Lower leg skin (tissue), 2 donors: ENCODE measurements around a stretch of chr22.

DNA sequence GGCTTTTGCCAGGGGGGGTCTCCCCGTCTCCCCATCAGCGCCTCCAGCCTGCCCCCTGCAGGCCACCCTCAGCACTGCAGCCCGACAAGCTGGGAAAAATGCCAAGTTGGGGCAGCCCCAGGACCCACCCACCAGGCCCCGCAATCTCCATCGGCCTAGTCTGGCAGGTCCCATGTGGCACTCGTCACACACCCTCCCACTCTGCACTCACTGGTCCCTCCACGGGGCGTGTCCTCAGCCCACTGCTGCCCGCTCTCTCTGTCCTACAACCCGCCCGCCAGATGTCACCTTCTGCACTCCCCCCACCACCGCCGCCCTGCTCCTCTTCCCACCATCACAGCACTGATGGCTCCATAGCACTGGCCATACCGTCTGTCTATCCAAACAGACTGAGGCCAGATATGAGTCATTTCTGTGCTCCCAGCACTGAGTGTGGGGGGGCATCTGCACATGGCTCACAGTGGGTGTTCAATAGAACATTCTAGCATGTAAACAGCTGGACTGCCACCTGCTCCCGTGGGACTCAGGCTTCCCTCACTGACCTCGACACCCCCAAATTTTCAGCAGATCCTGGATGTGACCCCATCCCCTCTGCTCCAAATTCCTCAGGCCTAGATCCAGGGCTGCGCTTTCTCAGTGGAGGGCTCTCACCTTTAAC lies 31.3 kb downstream of the KIAA0930 start:
- PRO-cap: no peak
- RAMPAGE, long total RNA, 2 experiments: no peak in any of the 2 experiments

DNA sequence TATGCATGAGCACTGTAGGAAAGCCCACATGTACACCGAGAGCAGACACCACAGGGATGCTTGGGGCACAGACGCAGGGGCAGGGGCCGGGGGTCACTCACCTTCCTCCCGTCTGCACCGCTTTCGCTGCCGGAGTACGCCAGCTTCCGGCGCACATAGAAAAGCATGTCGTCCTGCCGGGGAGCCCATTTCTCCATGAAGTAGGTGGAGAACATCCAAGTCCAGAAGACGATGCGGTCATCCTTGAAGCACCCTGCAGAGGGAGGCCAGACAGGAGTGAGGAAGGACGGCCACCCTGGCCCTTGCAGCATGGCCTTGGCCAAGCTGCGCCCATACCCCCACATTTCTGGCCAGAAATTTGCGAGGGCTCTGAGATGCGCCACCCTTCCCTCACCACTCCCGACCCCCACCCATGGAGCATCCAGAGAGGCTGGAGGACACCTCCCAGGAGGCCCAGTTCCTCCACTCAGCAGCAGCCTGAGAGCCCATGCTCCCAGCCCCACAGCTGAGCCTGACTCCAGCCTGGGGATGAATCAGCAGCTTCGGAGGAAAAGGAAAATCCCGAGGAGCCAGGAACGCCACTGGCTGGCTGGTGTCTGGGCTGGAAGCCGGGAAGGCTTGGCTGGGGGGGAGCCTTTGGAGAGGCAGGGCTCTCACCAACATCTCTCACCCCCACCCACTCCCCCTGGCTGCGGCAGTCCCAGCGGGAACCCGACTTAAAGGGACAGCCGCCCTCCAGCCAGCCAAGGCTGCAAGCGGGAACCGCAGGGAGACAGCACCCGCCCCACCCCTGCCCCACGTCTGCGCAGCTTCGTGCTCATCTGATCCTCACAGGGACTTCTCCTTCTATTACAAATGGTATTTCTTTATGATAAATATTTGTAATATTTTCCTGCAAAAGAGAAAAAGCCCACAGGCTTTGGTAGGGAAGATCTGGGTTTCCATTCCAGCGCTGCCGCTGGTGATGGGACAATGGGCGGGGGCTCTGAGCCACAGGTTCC lies 28.5 kb downstream of the KIAA0930 start:
- PRO-cap: unidirectional peak, plus-strand start at position 258 of the sequence; bidirectional peak, plus-strand start at position 746 of the sequence, minus-strand start at position 530 of the sequence
- RAMPAGE, long total RNA, 2 experiments: no peak in any of the 2 experiments

DNA sequence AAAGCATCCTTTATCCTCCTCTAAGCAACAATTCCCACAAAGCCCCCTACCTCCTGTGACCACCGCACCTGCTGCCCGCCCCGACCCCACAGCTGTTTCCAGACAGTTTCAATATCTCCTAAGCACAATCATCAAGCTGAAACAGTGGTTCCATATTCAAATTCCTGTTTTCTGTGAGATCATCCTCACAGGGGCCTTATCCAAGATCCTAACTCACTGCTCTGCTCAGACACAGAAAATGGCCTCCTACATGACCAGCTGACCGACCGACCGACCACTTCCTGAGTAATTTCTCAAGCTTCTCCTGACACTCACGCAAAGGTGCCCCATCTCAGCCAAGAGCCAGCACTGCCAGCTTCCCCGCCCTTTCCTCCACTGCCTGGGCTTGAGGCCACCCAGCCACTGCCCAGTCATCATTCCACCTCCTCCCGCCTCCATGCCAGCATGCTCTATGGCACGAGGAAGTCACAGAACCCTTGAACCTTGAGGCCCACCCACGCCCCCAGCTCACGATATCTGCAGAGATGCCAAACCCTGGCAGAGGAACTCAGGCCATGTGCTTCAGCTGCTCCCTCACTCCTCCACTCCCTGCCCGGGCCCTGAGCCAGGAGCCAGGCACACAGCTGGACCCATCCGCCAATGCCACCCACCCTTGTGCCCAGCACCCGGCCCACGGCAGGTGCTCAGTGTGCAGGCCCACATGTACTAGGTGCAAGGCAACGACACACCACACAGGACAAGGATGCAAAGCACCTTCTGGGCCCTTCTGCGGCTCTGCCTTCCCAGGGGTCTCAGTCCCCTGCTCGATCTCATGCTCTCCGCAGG lies 14.0 kb downstream of the KIAA0930 start:
- PRO-cap: unidirectional peak, minus-strand start at position 377 of the sequence
- RAMPAGE, long total RNA, 2 experiments: no peak in any of the 2 experiments

GRCh38 chr22:45319066-45319905 lies 9.6 kb downstream of the FAM118A start:
- PRO-cap: no peak
- RAMPAGE, long total RNA, 2 experiments: no peak in any of the 2 experiments

DNA sequence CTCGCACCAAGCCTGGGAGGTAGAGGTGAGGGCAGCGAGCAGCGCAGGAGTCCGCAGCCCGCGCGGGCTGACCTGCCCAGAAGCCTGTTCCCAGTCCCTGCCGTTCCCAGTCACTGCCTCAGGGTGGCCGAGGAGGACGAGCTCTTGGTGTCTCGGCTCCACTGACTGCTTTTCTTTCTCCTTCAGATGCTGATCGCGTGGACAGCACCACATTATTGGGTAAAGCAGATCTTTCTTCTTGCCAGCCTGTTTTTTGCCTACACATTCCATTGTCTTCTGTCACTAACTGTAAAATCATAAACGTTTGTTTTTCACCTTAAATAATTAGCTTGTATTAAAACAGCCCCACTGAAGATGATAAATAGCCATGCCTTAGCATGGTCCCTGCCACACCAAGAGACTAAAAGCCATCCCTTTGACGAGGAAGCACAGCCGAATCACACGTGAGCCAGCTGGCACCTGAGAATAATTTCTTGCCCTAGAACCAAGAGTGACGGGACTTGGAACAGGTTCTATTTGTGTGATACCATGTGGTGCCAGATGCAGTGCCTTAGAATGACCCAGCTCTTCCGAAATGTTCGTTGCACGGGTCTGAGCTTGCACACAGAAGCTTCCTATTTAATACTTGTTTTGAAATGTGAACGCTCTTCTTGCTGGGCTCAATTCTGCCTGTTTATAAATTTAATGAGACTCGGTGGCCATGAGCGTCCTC lies 25.6 kb downstream of the FAM118A start:
- PRO-cap: no peak
- RAMPAGE, long total RNA, 2 experiments: no peak in any of the 2 experiments

- PRO-cap: no peak
- RAMPAGE, long total RNA, 2 experiments: start-site peak on the plus strand in 1 of 2 experiments, at chr22:45543186-45543523 at its widest, 18 reads per replicate
Measured at GRCh38 chr22:45542994-45543921, 40.6 kb downstream of the FBLN1 start.

GRCh38 chr22:45552498-45553146 lies 49.9 kb downstream of the FBLN1 start:
- PRO-cap: no peak
- RAMPAGE, long total RNA, 2 experiments: no peak in any of the 2 experiments

DNA sequence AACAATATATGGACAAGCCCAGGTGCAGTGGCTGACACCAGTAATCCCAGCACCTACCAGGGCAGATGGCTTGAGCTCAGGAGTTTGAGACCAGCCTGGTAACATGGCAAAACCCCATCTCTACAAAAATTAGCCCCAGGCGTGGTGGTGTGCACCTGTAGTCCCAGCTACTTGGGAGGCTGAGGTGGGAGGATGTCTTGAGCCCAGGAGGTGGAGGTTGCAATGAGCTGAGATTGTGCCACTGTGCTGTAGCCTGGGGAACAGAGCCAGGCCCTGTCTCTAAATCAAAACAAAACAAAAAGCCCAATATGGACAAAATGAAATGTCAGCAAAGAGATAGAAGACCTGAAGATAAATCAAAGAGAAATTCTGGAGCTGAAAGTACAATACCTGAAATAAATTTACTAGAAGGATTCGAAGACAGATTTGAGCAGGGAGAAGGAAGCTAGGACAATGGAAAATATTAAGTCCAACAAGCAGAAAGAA lies 151.1 kb downstream of the WNT7B start:
- PRO-cap: no peak
- RAMPAGE, long total RNA, 2 experiments: no peak in any of the 2 experiments

- PRO-cap: no peak
- RAMPAGE, long total RNA, 2 experiments: no peak in any of the 2 experiments
Measured at GRCh38 chr22:45934392-45935370, 42.3 kb downstream of the WNT7B start.

DNA sequence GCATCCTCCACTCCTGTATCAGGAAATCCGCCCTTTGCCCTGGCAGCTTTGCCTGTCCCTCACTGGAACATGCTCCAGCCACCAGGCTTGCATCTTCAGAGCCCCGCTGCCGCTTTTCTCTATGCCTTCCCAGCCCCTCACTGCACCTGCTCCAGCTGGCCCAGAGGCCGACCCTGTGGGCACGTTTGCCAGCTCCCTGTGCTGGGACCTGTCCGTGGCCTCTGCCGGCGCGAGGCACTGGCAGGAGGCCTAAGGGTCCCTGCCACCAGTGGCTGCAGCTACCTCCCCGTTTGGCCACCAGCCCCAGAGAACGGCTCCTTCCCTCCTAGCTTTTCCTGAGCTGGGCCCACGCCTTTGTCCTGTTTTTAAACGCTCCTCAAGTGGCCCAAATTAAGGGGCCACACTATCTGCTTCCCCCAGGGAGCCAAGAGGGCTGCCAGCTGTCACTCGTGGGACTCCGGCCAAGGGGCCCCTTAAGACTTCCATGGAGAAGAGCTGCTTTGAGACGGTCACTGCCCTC lies 24.5 kb upstream of the WNT7B start:
- PRO-cap: no peak
- RAMPAGE, long total RNA, 2 experiments: no peak in any of the 2 experiments

- PRO-cap: unidirectional peak, minus-strand start at chr22:46035683
- RAMPAGE, long total RNA, 2 experiments: no peak in any of the 2 experiments
Measured at GRCh38 chr22:46035595-46035904, 58.6 kb upstream of the WNT7B start.

- PRO-cap: no peak
- RAMPAGE, long total RNA, 2 experiments: no peak in any of the 2 experiments
Measured at GRCh38 chr22:46048155-46048782, 71.3 kb upstream of the WNT7B start.

DNA sequence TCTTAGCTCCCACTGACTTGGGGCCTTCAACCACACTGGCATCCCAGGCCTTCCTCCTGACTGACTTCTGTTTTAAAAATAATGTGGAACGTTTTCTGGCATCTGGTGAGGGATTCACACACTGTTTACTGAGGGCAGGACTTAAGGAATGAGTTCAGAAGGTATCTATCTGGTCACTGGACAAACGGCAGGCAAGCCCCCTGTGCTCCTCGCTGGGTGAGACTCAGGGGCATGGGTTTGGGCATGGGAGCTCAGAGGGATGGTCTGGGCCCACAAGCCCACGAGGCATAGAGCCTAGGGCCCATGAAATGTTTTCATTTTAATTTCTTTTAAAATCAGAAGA lies 77.7 kb upstream of the WNT7B start:
- PRO-cap: no peak
- RAMPAGE, long total RNA, 2 experiments: no peak in any of the 2 experiments

- PRO-cap: bidirectional peak, plus-strand start at chr22:46055502, minus-strand start at chr22:46055359
- RAMPAGE, long total RNA, 2 experiments: no peak in any of the 2 experiments
Measured at GRCh38 chr22:46055081-46055842, 78.3 kb upstream of the WNT7B start.

GRCh38 chr22:46077464-46078098 lies 72.7 kb upstream of the PPARA start:
- PRO-cap: no peak
- RAMPAGE, long total RNA, 2 experiments: no peak in any of the 2 experiments

DNA sequence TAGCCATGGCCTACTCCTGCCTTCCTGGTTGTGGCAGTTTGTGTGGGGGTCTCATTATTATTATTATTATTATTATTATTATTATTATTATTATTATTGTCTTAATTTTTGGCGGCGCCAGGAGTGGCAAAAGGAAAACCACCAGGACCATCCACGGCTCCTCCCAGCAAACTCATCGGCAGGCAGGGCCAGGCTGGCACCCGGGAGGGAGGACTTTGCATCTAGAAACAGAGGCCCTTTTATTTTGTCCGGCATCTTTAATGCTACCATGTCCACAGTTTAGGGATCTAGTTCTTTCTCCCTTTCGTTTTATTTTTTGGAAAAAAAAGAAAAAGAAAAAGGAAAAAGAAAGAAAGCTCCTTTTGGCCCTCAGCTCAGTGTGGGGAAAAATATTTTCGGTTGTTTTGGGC lies 69.4 kb upstream of the PPARA start:
- PRO-cap: no peak
- RAMPAGE, long total RNA, 2 experiments: no peak in any of the 2 experiments

GRCh38 chr22:46084392-46085496 lies 65.6 kb upstream of the PPARA start:
- PRO-cap: bidirectional peak, plus-strand start at chr22:46085169, minus-strand start at chr22:46085082
- RAMPAGE, long total RNA, 2 experiments: no peak in any of the 2 experiments

- PRO-cap: bidirectional peak, plus-strand start at chr22:46086755, minus-strand start at chr22:46086756
- RAMPAGE, long total RNA, 2 experiments: no peak in any of the 2 experiments
Measured at GRCh38 chr22:46086675-46087659, 63.4 kb upstream of the PPARA start.

DNA sequence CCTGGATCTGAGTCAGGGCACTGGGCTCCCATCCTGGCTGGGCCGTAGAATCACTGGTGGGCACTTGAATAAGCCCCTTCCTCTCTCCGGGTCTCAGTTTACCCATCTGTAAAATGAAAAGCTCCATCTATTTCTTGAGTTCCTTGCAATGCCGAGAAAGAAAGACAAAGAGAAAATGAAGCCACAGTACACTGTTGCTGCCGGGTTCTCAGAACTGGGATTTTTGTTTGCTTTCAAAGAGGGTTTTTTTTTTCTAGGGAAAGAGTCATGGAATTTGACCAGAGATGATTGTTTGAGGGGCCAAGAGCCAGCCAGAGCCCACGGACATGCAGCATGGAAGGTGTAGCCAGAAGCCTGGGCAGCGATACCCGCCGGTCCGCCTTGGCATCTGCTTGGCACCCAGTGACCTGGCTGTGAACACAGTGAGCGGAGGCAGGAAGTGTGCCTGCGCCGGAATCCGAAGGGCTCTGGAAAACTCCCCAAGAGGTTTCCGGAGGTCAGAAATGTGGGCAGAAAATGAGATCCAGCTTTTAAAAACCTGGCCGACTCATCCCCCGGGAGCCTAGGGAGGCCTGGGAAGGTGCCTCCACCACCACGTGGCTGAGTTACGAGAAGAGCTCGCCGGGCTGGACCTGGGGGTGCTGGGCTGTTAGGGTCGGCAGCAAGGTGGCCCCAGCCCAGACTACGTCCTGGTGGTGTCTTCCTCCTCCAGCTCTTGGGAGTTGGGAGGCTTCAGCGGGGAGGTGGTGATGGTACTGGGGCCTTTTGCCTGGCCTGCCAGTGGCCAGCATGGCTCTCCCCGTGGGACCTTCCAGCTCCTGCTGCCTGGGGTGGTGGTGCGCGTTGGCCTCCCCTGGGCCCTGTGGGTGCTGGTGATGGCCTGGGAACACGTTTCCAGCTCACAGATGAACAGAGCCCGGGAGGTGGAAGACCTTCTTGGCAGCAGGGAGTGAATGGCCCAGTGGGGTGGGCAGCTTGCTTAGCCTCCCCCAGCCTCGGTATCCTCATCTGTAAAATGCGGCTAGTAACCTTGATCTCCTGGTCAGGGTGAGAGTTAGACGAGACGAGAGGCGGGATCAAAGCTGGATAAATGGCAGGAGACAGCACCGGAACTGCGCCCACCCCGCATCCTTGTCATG lies 61.6 kb upstream of the PPARA start:
- PRO-cap: no peak
- RAMPAGE, long total RNA, 2 experiments: no peak in any of the 2 experiments

GRCh38 chr22:46089903-46090410 lies 60.4 kb upstream of the PPARA start:
- PRO-cap: no peak
- RAMPAGE, long total RNA, 2 experiments: no peak in any of the 2 experiments